Hair follicular keratinocyte (primary cell): Measurements from ENCODE around the genes CX3CL1 and DOK4.

DNA sequence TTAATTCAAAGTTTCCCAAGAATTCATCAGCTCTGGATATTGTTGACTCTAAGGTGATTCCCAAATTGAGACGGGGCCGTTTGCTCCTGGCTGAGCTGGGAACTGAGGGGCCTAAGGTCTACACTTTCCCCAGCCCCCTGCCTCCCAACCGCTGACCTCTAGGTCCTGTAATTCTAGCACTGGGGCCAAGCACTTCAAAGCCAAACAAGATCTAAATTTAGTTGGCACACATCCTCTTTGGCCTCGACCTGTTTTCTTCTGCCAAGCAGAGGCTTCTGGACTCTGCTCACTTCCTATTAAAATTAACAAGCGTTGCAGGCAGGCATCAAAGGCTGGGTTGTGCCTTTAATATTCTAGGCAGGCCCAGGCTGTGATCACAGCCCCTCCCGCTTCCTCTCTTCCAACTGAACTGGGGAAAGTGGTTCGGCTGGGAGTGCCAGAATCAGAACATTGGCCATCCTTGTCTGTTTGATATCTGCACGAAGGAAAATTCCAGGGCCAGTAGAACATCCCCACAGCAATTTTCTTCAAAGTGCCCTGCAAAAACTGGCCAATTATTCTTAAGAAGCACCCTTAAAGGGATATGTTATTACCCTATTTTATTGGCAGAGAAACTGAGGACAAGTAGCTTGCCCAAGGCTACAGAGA lies 13.0 kb upstream of the MT4 start:
- RAMPAGE, long total RNA = no peak

GRCh38 chr16:56605939-56606495 lies 2.4 kb upstream of the MT2A start:
- RAMPAGE, long total RNA = no peak

DNA sequence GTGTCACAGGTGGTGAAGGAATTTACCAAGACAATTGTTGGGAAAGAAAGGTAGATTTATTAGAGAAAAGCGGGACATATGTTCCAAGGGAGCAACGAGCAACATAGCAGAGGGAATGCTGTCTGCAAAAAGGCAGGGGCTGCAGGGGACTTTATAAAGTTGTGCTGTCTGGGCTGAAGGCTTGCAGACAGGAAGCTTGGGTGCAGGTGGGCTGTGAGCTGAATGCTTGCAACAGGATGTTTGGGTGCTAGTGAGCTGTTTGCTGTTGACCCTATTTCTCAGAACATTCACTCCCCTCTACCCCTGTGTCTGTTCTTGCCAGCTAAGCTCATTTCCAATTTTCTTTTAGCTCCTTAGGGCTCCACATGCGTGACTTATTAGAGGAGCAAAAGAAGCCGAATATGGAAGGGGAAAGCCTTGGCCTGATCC lies 21.5 kb upstream of the NUP93 start:
- RAMPAGE, long total RNA = no peak

- RAMPAGE, long total RNA = no peak
Measured at GRCh38 chr16:56743545-56744303, 13.8 kb downstream of the NUP93 start.

DNA sequence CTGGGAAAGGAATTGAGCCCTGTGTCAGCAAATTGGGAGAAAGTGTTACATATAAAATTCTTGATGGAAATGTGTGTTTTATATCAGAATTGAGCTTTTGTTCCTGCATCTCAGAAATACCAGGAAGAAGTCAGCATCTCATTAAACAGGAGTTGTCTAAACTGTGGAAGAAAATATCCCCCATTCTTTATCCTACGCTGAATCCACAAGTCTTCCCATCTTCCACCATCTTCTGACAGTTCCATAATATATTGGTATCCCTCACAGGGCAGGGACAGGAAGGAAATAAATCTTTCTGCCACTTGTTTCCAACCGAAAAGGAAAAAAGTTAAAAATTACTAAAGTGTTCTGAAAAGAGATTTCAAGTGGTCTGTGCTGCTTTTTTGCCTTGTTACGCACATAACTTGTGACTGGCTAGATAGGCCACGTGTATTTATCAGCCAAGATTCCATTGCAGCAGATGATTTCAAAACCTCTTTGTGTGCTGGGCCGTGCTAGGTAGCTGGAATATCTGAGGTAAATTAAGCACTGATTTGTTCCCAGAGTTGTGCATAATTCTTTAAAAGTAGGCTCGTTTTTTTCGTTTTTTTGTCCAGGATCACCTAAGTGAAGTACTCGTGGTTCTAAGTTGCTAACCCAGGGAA lies 16.6 kb upstream of the SLC12A3 start:
- RAMPAGE, long total RNA = no peak

- RAMPAGE, long total RNA = no peak
Measured at GRCh38 chr16:56930703-56930928, 1.3 kb upstream of the HERPUD1 start.

- RAMPAGE, long total RNA = no peak
Measured at GRCh38 chr16:56933642-56934157, 1.8 kb downstream of the HERPUD1 start.

GRCh38 chr16:56936884-56937341 lies 5.0 kb downstream of the HERPUD1 start:
- RAMPAGE, long total RNA = no peak

- RAMPAGE, long total RNA = no peak
Measured at GRCh38 chr16:56998844-56999114, 9.4 kb downstream of the NLRC5 start.

DNA sequence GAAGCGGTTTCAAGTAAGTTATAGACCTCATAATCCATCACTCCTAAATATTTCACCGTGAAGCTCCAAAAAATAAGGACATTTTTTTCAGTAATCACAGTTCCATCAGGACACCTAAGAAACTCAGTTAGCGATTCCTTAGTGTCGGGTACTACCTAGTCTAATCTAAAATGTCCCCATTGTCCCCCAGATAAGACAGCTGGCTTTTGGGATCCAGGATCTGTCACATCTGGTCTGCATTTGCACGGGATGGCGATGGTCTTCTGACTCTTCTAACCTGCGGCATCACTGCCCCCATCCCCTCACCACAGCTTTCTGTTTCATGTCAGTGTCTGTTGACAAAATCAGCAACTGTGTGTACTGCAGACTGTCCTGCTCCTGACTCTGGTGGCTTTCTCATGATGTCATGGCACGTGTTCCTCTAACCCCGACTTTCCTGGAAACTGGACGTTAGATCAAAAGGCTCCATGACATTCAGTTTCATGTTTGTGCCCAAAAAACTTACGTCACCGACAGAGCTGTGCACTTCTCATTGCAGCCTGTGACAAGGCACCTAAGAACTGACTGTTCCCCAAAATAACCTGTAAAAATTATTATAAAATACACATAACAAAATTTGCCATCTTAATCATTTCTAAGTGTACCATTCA lies 30.1 kb upstream of the CPNE2 start:
- RAMPAGE, long total RNA = no peak

- RAMPAGE, long total RNA = no peak
Measured at GRCh38 chr16:57150292-57151209, 35.3 kb downstream of the PSME3IP1 start.

GRCh38 chr16:57253244-57253627 lies 8.2 kb downstream of the ARL2BP start:
- RAMPAGE, long total RNA = no peak

DNA sequence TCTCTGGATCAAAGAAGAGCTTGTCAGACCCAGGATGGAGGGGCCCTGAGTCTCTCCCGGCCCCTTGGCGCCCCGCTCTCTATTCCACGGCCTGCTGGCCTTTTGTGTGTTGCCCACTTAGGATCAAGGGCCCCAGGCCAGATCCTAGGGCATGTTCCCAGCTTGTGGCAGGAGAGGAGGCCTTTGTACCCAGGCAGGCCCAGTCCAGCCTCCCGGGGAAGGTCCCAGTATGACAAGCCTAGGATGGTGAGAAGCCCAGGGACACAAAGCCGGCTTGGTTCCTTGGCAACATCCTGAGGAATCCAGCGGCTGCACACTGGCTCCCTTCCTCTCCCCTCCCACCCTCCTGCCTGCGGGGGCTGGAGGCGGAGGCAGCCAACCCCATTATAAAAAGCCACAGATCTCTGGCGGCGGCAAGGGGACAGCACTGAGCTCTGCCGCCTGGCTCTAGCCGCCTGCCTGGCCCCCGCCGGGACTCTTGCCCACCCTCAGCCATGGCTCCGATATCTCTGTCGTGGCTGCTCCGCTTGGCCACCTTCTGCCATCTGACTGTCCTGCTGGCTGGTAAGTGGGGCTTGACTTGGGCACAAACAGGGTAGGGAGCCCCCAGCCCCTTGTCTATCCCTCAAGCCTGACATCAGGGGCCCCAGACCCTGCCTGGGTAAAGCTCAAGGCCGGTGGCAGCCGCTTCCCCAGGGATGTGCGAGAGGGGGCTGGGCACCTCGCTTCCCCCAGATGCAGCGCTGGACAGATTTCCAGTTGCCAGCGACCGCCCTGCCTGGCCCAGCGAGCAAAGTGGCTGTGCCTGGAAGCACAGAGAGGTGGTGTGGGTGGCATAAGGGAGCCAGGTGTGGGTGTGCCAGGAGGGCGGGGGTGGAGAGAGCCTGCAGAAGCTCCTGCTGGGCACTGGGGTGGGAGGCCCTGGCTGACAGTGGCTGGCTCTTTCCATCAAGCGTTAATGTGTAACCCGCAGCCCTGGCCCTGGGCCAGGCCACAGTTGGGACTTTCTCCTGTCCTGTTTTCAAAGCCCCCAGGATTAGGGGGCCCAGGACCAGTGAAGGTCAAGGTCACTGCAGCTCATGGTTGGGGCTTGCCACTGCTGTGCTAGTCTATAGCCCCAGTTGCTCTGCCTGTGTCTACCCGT lies at the start of gene CX3CL1:
Gene CX3CL1, plus strand, starts transcription at position 416 of the 1,144 bp plus-strand sequence.
- RAMPAGE, long total RNA = no peak

GRCh38 chr16:57377075-57377722 lies 4.9 kb downstream of the CX3CL1 start:
- RAMPAGE, long total RNA = no peak

DNA sequence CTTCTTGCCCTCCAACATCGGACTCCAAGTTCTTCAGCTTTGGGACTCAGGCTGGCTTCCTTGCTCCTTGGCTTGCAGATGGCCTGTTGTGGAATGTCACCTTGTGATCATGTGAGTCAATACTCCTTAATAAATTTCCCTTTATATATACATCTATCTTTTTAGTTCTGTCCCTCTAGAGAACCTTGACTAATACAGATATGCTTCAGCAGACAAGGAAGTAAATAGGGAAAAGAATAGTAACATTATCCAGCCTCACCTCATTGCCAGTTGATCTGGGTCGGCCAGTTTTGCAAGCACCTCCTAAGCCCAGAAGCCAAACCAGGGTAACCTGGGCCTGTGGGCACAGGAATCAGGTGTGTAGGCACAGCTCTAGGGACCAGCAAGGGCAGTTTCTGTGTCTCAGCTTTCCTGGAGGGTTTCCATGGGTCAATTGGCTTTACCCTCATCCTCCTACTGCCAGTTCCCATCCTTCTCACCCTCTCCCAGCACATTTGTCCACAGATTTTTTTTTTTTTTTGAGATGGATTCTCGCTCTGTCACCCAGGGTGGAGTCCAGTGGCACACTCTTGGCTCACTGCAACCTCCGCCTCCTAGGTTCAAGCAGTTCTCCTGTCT lies 11.8 kb upstream of the CCL17 start:
- RAMPAGE, long total RNA = no peak

DNA sequence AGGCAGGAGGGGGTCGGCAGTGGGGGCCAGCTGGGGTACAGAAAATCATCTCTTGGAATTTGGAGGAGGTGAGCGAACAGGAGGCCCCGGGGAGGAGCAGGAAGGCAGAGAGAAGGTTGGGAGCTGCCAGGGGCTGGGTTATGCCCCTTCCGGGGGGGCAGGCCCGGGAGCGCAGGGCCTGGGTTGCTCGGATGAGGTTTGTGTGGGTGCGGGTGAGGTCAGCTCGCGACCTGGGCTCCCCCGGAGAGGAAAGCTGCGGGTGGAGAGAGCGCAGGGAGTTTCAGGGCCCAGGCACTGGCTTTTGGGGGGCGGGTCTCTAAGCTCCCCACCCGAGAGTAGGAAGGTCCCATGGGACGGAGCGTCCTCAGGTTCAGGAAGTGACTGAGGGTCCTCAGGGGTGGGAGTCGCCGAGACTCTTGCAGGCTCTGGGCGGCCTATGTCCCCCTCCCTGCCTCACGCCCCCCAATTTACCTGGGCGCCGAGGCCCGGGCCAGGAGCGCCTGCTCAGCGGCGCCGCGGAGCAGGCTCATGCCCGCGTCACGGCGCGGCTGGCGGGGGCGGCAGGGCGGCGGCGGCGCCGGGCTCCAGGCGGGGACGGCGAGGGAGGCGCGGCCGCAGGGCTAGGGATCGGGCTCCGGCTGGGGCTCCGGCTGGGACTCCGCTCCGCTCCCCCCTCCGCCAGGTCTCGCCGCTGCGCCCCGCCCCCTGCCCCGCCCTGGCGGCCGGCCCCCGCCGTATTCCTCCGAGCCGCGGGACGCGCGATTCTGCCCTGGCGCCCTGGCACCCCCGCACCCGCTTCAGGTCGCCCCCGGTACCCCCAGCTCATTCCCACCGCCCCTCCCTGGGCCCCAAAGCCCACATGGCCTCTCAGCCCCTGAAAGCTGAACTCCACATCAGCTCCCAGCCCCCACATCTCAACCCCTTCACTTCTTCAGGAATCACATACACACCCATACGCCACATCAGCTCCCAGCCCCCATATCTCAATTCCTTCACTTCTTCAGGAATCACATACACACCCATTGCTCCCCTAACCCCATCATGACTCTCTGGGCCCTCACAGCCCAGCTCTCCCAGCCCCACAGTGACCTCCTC lies at the start of gene DOK4:
Gene DOK4, minus strand, starts transcription at position 660 of the 1,095 bp plus-strand sequence.
- RAMPAGE, long total RNA = no peak

GRCh38 chr16:57525579-57526409 lies 10.6 kb downstream of the CCDC102A start:
- RAMPAGE, long total RNA = no peak

GRCh38 chr16:57622383-57623020 lies 5.9 kb upstream of the ADGRG1 start:
- RAMPAGE, long total RNA = no peak

GRCh38 chr16:57634175-57634814 lies 5.9 kb downstream of the ADGRG1 start:
- RAMPAGE, long total RNA = no peak

DNA sequence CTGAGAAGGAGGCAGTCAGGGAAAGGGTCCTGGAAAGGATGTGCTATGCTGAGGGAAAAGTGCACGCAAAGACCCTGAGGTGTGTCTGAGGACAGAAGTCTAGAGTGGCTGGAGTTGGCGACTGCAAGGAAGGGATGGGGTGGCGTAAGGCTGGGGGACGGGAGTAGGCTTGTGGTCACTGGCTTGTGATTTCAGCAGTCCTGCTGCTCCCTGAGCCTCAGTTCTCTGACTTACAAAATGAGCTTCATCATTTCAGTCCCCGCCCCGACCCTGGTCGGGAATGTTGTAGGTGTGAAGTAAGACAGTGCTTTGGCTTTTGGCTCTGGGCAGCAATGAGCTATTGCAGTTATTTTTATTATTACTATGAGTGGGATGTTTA lies 8.5 kb downstream of the ADGRG1 start:
- RAMPAGE, long total RNA = no peak